ENCODE measurements around a stretch of chr1.

GRCh38 chr1:22472664-22473139, 21.1 kb downstream of the ZBTB40 start:
- PRO-cap, result no peak
- RRBS, result no CpG with 5 or more reads among the region's 1 CpG

DNA sequence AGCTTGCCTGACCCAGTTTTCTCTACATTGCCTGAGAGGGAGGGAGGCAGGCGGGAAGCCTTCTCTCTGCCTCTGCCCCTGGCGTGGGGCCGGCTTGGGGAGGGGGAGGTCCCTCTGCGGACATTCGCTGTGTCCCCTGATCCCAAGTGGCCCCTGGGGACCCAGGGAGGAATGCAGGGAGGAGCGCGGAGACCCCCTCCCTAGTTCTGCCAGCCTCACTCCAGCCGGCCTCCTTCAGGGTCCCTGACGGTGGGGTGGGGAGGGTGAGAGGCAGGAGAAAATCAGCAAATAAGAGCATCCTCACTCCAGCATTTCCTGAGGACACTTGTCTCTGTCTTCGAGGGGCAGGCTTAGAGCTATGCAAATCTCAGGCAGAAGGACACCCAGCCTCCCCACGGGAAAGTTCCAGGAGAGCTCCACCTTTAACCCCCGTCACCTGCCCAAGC, 4.1 kb downstream of the EPHA8 start:
- PRO-cap, result unidirectional peak, minus-strand start at position 256 of the sequence
- RRBS, result no CpG with 5 or more reads among the region's 12 CpGs

- PRO-cap, result no peak
- RRBS, result no CpG with 5 or more reads among the region's 3 CpGs
Measured at GRCh38 chr1:22634646-22635142, 1.7 kb upstream of the C1QA start.

GRCh38 chr1:22660637-22661496, 7.8 kb downstream of the C1QB start:
- PRO-cap, result no peak
- RRBS, result 82% methylated on average over 15 of the region's 26 CpGs

GRCh38 chr1:22929053-22929361, 43.7 kb downstream of the LACTBL1 start:
- PRO-cap, result no peak
- RRBS, result 79% methylated on average over 4 of the region's 8 CpGs

DNA sequence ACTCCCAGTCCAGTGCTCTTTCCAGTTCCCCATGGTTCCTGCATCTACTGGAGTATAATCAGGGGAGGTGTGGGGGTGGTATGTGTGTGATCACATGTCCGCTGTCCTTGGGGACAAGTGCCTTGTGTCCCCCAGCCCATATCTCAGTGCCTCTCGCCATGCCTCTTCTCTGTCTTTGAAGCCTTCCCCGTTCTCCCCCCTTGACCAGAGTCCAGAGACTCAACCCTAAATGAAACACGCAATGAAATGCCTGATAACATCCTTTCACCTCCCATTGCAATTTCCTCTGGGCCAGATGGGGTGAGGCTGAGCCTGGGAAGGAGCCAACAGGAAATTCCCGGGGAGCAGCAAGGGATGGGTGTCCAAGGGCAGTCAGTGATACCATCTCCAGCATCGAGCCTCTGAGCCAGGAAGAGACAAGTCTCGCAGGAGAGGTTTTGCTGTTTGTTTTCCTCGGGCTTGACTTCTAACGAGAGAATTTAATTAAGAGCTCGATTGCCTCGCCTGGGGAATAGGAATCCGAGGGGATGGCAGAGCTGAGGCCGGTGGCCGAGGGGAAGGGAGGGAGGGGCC, 7.7 kb upstream of the HTR1D start:
- PRO-cap, result no peak
- RRBS, result no CpG with 5 or more reads among the region's 14 CpGs

DNA sequence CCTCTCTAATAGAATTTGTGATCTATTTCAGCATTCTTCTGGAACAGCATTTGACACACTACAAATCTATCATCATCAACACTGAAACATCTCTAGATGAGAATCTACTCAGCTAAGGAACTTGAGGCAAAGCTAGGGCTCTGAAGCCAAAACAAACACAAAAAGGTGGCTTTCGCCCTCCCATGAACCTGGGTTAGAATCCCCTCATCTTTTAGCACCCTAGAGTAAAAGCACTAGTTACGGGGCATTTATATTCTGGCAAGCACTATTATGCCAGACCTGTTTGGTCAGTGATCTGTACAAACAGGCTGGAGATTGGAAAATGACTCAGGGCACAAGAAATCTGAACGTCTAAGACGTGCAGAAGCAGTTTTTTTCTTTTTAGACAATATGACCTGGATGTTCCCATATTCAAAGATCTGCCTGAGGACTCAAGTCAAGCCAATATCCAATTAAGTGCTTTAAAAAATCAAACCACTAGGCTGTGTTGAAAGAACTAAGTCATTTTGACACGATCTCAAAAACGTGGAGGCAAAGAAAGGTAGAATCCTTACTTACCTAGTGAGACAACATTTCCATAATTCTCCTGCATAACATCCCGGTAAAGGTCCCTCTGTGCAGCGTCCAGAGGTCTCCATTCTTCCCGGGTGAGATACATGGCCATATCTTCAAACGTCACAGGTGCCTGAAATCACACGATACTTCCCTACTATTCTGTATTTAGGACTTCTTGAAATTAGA, 3.0 kb downstream of the ZNF436 start:
- PRO-cap, result no peak
- RRBS, result no CpG with 5 or more reads among the region's 11 CpGs

DNA sequence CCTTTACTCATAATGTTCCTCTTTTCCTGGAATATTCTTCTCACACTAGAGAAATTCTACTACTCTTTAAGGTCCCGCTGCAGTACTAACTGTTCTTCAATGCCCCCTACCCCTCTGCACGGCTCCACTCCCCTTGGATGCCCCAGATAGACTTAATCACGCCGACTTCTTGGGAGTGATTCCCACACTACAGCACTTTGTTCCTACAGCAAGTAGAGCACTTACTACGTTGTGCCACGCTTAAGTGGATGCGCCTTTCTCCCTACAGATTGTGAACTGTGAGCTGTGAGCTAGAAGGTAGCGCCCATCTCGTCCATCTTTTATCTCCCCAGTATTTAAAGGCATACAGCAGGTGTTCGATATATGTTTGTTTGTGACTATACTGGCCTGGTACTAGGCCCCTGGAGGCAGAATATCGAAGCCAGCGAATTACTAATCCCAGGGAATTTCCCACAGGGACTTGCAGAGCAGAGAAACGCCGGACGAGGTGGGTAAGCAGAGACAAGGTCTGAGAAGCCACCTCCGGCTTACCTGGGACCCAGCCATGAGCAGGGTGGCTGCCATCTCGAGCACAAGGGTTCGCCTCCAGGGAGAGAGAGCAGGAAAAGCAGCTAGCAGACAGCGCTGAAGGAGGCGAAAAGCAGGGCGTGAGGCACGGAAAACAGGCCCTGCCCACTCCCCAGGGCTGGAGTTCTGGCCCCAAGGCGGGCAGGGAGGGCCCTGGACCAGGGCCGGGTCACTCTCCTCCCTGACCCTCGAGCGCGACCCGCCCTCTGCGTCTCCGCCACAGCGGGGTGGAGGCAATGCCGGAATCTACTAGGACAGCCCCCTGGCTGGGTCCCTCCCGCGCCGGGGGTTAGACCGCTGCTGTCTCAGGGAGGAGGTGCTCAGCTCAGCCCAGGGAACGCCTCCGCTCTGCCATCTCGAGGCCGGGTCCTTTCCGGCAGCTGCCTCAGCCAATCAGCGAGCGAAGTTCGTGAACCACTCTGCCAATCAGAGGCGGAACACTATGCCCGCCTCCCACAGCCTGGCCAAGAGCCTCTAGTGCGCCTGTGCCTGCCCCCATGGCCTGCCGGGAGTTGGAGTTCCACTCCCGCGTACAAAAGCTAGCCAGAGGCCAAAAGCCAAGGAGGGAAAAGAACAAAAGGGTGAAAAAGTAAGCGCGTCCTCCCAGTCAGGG, 1.8 kb downstream of the ZNF436 start:
- PRO-cap, result bidirectional peak, plus-strand start at position 545 of the sequence, minus-strand start at position 510 of the sequence; bidirectional peak, plus-strand start at position 1,044 of the sequence, minus-strand start at position 777 of the sequence
- RRBS, result 4% methylated on average over 16 of the region's 52 CpGs

DNA sequence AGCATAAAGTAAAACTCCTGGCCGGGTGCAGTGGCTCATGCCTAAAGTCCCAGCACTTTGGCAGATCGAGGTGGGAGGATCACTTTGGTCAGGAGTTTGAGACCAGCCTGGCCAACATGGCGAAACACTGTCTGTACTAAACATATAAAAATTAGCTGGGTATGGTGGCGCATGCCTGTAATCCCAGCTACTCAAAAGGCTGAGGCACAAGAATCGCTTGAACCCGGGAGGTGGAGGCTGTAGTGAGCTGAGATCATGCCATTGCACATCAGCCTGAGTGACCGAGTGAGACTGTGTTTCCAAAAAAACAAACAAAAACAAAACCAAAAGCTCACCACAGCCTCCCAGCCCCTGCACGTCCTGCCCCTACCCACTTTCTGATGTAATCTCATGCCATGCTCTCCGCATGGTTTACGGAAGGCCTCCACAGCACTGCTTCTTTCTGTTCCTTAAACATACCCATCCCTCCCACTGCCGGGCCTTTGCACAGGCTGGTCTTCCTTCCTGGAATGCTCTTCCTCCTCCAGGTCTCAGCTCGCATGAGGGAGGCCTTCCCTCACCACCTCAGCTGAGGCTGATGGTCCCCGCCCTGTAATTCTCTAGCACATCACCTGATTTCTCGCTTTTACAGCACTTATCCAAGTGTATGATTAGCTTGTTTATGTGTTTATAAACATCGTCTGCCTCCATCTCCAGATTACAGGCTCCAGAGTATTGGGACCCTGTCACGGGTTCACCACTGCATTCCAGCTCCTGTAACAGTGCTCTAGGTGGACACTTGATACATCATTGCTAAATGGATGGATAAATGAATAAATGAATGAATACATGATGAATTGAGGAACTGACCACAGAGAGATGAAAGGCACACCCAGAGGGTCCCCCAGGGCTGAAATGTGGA, 22.3 kb downstream of the TCEA3 start:
- PRO-cap, result no peak
- RRBS, result no CpG with 5 or more reads among the region's 16 CpGs

GRCh38 chr1:23555923-23556517, 3.3 kb downstream of the ID3 start:
- PRO-cap, result no peak
- RRBS, result no CpG with 5 or more reads among the region's 8 CpGs

DNA sequence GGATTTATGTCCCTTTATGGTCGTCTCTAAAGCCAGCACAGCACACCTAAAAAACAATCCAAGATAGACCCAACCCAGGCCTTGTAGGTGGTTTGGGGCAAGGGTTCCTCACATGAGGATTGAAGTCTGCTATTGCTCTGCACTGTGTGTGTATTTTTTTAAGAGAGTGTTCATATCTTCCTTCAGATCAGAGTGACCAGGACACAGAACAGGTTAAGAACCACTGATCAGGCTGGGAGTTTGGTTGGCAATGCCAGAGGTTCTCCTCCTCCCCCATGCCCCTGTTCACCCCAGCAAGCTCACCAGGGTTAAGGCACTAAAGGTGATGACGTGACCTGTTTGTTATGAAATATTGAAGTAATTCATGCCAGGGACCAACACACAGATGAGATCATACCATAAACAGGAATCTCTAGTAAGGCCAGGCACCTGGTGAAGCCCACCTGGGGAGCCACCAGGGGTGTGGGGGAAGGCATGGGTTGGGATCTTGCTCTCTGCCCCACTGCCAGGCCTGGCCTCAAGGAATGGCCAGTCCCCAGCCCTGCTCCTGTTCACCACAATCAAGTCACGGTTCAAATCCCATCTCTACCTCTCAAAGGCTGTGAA, 2.7 kb downstream of the ID3 start:
- PRO-cap, result no peak
- RRBS, result no CpG with 5 or more reads among the region's 3 CpGs

GRCh38 chr1:23592469-23592954, 33.2 kb upstream of the ID3 start:
- PRO-cap, result no peak
- RRBS, result no CpG with 5 or more reads among the region's 2 CpGs

GRCh38 chr1:23866925-23867171, 1.2 kb downstream of the FUCA1 start:
- PRO-cap, result no peak
- RRBS, result no CpG with 5 or more reads among the region's 4 CpGs

GRCh38 chr1:23897150-23897641, 16.0 kb downstream of the CNR2 start:
- PRO-cap, result no peak
- RRBS, result no CpG with 5 or more reads among the region's 9 CpGs

DNA sequence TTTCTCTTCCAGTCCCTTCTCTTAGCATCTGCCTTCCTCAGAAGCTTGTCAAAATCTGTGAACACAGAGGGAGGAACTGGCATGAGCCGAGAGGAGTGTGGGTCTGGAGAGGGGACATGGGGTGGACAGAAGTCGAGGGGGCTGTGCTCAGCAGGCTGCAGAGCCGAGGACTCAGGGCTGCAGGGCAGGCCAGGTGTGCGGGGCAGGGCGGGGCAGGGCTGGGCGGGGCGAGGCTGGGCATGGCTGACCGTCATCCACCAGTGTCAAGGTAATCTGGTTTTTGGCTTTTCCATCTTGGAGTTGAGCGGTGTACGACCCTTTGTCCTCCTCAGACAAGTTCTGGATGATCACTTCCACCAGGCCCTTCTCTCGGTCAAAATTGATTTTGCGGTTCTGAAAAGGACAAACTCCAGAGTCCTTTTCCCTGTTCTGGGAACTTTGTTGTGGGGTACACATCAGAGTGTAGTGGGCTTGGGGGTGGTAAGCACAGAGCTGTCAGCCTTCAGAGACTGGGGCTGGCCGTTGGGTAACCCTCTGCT, 43.9 kb downstream of the MYOM3 start:
- PRO-cap, result no peak
- RRBS, result no CpG with 5 or more reads among the region's 13 CpGs

DNA sequence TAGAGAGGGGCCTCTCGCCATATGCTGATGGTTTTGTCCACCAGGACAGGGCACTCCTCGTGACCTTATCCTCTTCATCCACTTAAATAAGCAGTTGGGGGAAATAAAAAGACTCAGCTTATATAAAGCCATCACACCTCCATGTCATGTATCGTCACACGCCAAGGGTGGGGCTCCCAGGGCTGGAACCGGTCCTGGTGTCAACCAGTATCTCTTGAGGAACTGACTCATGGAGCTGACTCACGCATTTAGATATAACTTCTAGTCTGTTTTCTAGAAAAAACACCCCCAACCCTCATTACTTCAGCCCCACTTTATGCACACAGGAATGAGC, 6.8 kb upstream of the IL22RA1 start:
- PRO-cap, result no peak
- RRBS, result no CpG with 5 or more reads among the region's 6 CpGs

GRCh38 chr1:24216420-24216900, 29.4 kb upstream of the IFNLR1 start:
- PRO-cap, result no peak
- RRBS, result no CpG with 5 or more reads among the region's 8 CpGs

DNA sequence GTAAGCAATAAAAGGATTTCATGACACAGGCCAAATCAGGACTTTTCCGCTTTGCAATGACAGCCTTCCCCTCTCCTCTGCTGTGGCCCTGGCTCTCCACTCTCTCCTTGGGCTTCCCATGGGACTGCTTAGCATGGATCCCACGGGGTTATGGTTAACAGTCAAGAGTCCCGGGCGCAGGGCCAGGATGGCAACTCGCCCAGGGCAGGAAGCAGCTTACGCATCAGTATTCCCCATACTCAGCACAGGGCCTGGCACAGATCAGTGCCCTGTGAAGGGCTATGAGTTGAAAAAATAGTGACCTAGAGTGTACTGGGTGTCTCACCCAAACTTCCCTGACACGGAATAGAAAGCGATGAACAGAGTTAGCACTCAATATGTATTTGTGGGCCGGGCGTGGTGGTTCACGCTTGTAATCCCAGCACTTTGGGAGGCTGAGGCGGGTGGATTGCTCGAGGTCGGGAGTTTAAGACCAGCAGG, 29.2 kb upstream of the GRHL3 start:
- PRO-cap, result no peak
- RRBS, result no CpG with 5 or more reads among the region's 14 CpGs

GRCh38 chr1:24415987-24416446, 415 bp downstream of the NIPAL3 start:
- PRO-cap, result no peak
- RRBS, result no CpG with 5 or more reads among the region's 21 CpGs

GRCh38 chr1:24531138-24531693, 24.7 kb upstream of the NCMAP start:
- PRO-cap, result no peak
- RRBS, result no CpG with 5 or more reads among the region's 10 CpGs